ENCODE results near the gene MTNR1A.

GRCh38 chr4:185142544-185142909, 539 bp upstream of the SLC25A4 start:
- PRO-cap: unidirectional peak, plus-strand start at chr4:185142767

- PRO-cap: no peak
Measured at GRCh38 chr4:185142910-185143084, 269 bp upstream of the SLC25A4 start.

DNA sequence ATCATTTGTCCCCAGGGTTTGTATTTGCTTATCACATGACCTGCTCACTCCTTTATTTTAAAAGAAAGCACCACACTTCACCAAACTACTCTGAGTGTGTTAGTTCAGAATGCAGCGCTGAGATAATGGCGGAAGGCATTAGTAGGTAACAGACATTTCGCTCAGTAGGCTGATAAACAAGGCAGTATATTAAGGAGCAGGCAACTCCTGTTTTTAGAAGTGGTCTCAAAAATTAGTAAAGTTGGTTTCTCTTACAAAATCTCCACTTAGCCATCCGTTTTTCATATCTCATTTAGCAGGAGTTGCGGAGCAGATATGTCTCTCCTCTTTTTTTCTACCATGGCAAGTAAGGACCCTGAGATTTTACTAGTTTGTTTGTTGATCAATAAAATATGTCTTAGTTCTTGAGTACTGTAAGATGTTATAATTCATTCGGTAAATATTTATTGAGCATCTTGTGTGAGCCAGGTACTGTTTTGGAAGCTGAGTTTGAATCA, 1.8 kb downstream of the SNX25 start:
- PRO-cap: no peak

DNA sequence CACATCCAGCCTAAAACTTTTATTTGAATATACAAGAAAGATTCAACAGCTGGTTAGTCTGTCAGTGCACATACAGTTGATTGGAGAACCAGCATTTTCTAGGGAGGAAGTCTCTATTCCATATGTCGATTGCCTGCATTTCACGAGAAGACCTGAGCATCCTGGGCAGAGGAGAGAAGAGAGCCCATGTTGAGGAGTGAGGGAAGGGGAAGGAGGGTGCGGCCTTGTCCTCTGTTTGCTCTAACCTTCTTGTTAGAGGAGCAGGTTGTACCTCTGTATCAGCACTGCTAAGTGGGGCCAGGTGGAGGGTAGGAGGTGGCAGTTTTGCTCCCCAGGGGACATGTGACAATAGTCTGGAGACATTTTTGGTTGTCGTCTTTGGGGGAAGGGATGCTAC, 90.9 kb downstream of the LRP2BP start:
- PRO-cap: no peak

DNA sequence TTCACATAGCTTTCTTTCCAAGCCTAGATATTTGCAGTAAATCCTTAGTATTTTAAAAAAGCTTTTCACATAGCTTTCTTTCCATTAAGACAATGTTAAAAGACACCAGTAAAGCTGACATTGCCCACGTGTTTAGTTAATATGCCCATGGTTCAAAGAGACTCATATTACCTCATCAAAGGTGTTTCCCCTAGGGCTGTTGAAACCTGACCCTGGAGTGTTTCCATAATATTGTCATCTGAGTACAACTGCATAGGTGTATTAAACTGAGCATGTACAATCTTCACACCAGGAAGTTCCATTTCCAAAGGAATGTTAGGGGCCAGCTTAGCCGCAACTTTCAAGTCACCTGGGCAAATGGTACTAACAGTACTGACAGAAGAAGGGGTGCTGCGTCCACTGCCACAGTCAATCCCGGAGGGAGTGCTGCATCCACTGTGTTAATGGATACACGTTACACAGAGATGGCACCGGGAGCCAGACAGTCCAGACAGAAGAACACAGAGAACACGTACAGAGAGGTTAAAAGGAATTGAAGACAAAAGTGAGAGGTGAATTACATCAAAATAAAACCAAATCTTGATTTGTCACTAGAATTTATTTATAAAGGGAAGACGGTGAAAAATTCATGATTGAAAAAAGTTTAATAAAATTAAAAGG, 27.0 kb downstream of the PDLIM3 start:
- PRO-cap: no peak

DNA sequence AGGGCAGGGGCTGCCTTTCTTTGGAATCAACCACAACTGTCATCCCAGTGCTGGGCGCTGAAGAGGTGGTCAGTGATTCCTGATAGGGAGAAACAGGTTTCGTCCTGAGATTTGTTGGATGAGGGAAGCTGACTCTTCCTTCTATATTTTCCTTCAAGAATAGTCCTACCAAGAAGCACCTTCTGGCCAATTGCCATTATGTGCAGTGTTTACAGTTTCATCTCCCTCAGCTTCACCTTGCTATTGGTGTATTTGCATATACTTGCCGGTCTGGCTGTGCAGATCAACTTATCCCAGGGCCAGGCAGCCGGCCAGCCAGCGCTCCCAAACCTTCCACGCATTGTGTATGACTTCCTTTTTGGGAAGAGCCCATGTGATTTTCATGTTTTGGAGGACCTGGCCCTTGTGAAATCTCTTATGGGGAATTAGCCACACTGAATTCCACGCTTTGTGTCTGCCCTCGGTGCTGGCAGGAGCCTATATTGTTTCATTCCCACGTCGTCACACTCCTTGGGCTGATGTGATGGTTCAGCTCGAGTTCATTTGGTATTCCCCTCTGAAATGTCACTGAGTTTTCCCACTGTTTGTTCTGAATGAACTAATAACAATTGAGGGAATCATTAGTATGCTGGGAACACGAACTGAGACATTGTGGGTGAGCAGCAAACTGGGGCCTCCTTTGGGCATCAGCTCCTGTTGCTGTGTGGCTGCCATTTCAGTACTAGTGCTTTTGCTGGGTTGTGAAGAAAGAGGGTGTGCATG, 5.9 kb upstream of the PDLIM3 start:
- PRO-cap: no peak

- PRO-cap: no peak
Measured at GRCh38 chr4:185542928-185543347, 7.6 kb upstream of the PDLIM3 start.

GRCh38 chr4:185566621-185567855, 31.7 kb upstream of the PDLIM3 start:
- PRO-cap: no peak

DNA sequence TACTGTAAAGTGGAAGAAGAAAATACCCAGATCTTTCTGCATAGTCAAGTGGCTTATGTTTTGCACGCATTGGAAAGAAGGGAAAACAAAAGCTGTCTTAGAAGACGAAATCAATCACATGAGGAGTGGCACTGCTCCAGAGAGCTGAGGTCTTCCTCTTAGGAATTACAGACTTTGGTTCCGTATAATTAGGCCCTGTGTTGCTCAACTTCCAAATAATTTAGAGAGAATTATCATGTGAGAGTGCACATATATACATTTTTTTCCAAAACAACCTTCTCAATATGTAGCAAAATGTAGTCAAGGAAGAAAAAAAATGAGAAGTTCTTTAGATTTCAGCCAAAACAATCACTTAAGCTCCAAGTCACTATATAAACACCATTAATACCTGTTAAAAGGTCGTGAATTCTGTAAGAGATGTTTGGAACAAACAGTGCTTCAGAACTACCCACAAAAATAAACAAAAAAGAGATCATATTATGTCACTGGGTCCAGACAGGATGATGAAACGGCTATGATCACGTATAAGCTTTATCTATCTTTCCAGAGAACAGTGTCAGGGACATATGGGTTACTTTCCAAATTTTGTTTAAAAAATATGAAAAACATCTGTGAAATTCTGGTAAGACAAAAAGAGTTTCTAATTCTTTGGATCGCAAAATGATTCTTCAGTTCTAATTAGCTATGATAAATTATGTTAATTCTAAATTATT, 90.2 kb downstream of the SORBS2 start:
- PRO-cap: no peak

GRCh38 chr4:185724454-185725326, 87.3 kb downstream of the SORBS2 start:
- PRO-cap: no peak

- PRO-cap: no peak
Measured at GRCh38 chr4:185838475-185839667, 26.9 kb upstream of the SORBS2 start.

GRCh38 chr4:186132944-186133143, 58.5 kb upstream of the CYP4V2 start:
- PRO-cap: no peak

- PRO-cap: no peak
Measured at GRCh38 chr4:186166876-186167594, 24.3 kb upstream of the CYP4V2 start.

DNA sequence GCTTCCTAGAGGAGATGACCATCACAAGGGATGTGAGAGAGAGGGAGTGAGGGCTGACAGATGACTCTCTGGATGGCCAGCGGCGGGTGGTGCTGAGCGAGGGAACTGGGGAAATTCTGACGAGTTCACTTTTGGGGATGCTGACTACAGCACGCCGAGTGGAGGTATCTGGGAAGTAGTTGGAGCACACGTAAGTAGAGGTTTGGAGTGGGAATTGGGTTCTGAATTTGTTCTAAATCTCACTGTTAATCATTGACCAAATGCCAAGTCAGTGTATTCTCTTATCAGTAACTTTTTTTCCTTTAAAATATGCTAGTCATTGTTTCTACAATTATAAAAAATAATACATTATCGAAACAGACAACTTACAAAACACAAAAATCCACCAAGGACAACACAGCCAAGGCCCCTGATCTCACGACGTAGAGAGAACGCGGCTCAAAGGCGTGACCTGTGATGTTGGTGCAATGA, 22.4 kb upstream of the CYP4V2 start:
- PRO-cap: no peak

DNA sequence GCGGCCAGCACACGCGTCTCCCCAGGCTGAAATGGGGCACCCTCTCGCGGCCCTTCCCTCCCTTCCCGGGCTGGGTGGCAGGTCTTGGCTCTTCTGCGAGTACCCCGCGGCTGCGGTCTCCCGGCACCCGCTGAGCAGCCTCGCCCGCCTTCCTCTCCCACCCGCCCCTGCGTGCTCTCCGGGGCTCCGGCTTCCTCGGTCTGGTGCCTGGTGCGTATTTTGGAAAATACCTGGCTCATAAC, 560 bp upstream of the CYP4V2 start:
- PRO-cap: bidirectional peak, plus-strand start outside the sequence, minus-strand start at position 101 of the sequence

- PRO-cap: no peak
Measured at GRCh38 chr4:186260593-186261554, 5.1 kb upstream of the F11 start.

DNA sequence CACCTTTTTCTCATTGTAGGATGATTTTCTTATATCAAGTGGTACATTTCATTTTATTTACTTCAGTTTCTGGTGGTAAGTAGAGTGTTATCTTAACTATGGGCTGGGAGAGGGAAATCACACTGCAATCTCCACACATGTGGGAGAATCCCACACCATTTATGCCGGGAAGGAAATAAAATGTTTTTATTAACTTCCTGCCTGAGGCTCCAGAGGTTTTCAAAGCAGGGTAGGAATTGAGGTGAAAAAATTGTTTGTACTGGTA, 1.1 kb downstream of the F11 start:
- PRO-cap: no peak

- PRO-cap: no peak
Measured at GRCh38 chr4:186554929-186555781, at the start of gene MTNR1A. TSS of gene MTNR1A (minus strand) at chr4:186555567.

DNA sequence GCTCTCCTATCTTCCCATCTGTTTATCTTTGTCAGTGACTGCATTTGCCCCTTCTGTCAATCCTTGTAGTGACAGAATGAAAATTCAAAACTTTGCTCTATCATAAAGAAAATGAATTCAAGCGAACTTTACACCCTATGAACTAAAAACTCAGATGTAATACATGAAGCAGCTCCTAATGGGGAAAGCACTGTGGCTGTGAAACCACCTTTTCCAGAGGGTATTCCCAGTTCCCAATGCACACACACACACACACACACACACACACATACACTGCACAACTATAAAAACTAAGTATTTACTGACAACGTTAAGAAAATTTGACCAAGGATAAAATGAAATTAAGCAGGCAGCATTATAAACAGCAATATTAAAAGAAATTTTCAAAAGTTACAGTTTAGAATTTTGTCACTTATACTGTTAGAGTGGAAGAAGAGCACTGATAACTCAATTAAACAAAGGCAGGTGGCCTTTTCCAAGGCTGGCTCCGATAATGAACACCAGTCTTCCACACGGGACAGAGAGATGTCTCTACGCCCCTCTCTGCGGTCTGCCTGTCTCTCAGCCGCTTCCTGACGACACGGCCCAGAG, 83.1 kb upstream of the MTNR1A start:
- PRO-cap: no peak

- PRO-cap: no peak
Measured at GRCh38 chr4:186700620-186701773, 22.7 kb downstream of the FAT1 start.

All from REH cell (cell line).